Spleen (tissue), 7 donors: Measurements from ENCODE around the gene PRR14L.

DNA sequence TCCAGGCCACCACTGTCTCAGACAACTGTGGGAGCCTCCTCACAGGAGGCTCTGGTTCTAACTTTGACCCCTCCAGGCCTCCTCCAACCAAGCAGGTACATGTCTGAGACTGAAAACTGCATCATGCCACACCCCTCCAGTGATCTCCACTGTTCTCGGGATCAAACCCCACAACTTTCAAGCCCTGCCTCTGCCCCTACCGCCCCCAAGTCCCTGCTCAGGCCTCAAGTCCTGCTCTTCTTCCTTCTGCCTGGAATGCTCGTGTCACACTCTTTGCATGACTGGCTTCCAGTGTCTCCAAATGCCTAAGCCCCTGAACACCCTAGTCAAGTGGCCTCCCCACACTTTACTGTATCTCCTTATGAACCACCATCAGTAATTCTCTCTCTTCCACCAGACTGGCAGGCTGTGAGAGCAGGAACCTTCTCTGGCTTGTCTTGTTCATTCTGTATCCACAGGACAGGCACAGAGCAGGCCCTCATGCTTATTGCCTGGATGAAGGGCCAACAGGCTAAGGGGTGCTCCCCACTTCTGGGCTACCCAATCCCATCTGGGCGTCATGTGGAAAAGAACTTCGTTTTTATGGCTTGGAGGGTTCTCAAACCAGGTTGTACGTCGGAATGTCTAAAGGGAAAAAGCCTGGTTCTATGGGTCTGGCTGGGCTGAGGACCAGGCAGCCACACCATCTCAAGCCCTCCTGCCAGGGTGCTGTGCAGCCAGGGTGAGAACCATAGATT lies 41.2 kb downstream of the MORC2 start:
- PRO-cap, 4 experiments, result no peak in any of the 4 experiments
- RAMPAGE, long total RNA, 4 experiments, result no peak in any of the 4 experiments

GRCh38 chr22:30936242-30937335 lies 32.0 kb downstream of the MORC2 start:
- PRO-cap, 4 experiments, result no peak in any of the 4 experiments
- RAMPAGE, long total RNA, 4 experiments, result no peak in any of the 4 experiments

GRCh38 chr22:30961081-30961728 lies 7.4 kb downstream of the MORC2 start:
- PRO-cap, 4 experiments, result no peak in any of the 4 experiments
- RAMPAGE, long total RNA, 4 experiments, result no peak in any of the 4 experiments

- PRO-cap, 4 experiments, result no peak in any of the 4 experiments
- RAMPAGE, long total RNA, 4 experiments, result no peak in any of the 4 experiments
These were observed 2.6 kb upstream of the MORC2 start for GRCh38 chr22:30971014-30971783.

DNA sequence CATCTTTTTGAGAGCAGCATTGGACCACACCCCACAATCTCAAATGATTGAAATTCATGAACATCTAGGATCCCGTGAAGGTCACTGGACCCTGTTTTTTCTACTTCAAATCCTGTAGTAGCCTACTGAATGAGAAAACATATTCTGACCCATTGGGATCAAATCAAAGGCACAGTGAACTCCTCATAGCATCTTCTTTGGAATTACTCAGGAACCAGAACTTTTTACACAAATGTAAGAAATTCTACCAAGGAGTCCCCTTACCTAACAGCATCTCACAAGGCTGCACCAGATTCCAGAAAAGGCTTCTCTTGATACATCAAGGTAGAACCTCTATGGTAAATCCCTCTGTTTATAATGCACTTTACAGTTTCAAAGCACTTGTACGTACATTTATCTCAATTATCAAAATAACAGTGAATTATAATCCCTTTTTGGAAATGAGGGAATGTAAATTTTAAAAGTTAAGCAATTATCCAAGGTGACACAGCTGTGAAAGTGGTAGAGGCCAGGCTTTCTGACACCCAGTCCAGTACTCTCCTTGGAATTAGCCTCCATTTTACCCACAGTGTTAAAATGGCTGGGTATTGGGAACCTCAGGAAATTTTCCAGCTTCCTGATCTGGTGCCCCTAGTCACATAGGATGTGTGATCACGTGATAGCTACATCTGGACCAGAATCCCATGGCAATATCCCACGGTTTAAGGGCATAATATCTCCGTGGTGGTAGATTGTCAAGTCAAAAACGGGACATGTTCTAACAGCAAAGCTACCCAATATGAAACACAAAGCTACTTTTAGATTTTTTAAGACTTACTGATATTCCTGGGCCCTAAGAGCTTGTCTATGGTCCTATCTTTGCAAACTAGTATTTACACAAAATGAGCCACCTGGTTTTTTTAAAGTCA lies 4.9 kb upstream of the MORC2 start:
- PRO-cap, 4 experiments, result no peak in any of the 4 experiments
- RAMPAGE, long total RNA, 4 experiments, result no peak in any of the 4 experiments

DNA sequence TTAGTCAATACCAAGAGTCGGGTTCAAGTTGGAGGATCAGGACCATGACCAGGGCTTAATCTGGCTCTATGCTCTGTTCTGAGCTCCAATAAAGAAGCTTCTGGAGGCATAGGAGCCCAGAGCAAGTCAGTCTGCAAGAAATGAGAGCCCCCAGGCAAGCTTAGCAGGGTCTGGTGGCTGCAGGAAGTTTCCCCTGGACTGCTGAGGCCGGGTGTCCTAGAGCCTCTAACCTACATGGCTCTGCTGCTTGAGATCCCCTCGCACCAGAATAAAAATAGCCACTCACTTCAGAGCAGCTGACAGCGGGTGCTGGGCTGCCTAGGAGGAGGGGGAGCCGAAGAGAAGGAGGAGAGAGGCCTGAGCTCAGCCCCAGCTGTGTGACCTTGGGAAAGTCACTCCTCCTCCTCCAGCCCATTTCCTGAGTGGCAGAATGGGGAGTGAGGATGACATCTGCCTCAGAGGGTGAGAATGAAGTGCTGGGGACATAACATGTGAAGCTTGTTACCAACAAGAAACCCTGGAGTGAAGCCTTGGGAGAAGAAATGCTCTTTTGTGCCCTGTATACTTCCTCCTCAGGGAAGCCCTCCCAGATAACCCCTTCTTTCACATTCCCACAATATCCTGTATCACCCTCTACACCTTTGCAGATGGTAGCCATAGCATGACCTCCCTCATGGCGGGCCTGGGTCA lies 3.7 kb upstream of the INPP5J start:
- PRO-cap, 4 experiments, result peak in 1 of 4 experiments; most common plus-strand start position 458 of the sequence (in 1)
- RAMPAGE, long total RNA, 4 experiments, result no peak in any of the 4 experiments

DNA sequence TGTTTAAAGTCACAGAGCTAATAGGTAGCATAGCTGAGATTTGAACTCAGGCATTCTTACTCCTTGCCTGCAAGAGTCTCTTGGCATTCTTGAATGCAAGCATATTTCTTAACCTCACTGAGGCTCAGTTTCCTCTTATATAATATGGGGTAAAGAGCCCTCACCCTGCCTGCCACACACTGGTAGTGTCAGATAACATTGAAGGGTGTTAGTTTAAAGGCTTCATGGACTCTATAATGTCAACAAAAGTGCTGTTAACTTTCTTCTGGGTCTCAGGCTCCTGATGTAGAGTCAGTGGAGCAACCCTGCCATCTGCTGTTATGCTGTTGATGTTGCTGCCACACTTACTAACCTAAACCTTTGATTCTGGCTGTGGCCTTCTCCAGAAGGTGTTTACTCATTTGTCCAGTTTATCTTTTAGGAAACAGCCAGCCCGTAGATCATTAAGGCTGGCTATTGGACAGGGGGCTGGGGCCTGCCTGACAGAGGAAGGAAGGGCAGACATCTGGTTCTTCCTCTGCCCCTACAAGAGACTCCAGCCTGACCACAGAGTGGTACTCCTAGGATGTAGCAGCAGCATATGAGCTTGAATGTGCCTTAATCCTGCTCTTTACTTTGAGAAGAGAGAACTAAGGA lies 19.1 kb downstream of the LIMK2 start:
- PRO-cap, 4 experiments, result no peak in any of the 4 experiments
- RAMPAGE, long total RNA, 4 experiments, result no peak in any of the 4 experiments

GRCh38 chr22:31258889-31259304 lies 33.4 kb downstream of the PIK3IP1 start:
- PRO-cap, 4 experiments, result no peak in any of the 4 experiments
- RAMPAGE, long total RNA, 4 experiments, result no peak in any of the 4 experiments

- PRO-cap, 4 experiments, result no peak in any of the 4 experiments
- RAMPAGE, long total RNA, 4 experiments, result no peak in any of the 4 experiments
These were observed 9.2 kb downstream of the PIK3IP1 start for GRCh38 chr22:31283051-31283587.

DNA sequence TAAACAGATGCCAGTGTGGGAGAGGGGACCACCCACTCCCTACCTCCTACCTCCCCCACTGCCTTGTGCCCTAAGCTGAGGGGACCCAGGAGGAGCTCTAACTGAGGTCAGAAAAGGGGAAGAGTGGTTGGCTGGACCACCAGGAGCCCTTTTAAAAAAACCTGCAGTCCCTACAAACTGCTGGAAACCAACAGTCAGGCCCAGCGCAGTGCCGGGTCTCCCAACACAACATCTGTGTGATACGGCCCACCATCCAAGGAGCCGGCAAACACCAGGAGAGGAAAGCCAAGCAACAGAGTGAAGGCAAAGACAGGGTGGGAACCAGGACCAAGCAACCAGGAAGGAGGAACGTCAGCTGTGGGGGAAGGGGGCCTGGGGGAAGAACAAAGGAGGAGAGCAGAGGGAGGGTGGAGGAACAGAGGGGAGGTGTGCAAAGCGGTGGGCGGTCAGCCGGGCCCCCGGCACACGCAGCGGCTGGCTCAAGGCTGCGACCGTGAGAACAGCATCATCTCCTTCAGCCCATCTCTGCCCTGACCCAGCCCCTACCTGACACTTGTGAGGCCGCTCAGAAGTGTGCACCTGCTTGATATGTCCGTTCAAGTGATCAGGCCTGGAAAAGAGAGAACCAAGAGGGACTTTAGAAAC lies 3.7 kb downstream of the PATZ1 start:
- PRO-cap, 4 experiments, result no peak in any of the 4 experiments
- RAMPAGE, long total RNA, 4 experiments, result no peak in any of the 4 experiments

DNA sequence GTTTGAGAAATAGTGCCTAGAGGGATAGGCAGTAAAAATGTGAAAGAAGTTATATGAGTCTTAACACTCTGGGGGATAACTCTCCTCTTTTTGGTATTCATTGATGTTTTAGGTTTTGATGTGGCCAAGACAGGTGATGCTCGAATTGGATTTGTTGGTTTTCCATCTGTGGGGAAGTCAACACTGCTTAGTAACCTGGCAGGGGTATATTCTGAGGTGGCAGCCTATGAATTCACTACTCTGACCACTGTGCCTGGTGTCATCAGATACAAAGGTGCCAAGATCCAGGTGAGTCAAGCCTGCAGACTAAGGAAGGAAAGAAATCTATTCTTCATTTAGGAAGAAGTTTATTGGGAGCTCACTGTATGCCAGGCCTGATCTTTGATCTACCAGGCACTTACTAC lies 3.5 kb downstream of the DRG1 start:
- PRO-cap, 4 experiments, result no peak in any of the 4 experiments
- RAMPAGE, long total RNA, 4 experiments, result start-site peak on the plus strand in 1 of 4 experiments, centred at position 217 of the sequence, 24 reads per replicate

DNA sequence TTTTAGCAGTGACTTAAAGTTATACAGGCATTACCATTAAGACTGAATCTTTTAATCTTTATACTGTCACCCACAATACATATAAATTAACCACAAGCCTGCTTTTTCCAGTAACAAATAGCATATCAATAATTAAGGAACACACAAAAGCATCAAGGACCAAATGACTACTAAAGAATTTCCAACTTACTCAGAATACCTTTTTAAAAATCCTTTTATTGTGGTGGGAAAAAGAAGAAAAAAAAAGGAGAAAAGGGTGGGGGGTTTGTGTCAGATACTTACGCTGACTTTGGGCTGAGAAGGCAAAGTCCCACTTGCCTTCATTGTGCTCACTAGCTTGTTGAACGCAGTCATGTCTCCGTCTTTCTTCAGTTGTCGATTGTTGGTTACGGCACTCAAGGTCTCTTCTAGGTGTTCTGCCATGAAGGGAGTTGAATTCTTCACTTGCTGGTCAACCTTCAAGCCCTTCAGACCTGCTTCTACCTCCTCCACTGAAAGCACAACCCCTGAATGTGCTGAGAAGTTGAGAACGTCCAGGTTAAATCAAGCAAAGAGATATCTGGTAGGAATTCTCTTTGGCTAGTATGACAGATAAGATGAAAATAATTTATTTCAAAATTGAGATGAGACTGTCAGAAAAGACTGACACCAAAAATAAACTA lies 35.6 kb downstream of the EIF4ENIF1 start:
- PRO-cap, 4 experiments, result no peak in any of the 4 experiments
- RAMPAGE, long total RNA, 4 experiments, result no peak in any of the 4 experiments

DNA sequence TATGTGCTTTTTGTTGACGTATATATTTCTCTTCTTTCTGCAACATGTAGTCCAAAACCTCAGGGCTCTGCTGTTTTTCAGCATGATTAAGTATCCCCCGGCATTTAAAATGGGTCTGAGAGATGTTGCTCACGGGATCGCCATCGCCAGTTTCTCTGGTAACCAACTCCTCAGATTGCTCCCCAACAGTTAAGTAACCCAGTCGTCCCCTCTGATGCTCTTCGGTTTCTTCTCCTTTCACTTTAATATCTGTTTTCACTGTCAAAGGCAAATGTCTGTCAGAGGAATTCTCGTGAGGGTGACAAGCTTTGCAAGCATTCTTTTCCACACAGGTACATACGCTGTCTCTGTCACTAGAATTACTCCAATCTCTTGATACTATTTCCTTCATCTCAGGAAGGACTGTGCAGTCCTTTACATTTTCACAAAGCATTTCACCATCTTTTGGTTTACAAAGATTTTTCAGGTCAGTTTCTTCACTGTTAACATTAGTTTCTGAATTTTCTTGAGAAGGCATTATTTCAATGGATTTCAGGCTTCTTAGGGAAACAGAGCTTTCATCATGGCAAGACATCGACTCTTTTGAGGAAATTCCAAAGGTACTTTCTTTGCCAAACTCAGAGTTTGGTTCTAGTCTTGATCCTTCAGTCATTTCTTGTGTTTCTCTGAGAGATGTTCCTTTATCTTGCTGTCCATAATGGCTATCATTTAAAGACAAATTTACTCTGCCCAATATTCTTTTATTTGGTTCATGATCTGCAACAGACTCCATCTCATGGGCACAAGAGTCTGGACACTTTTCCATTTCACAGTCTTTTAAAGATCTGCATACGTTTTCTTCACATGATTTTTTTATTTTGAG lies 36.1 kb downstream of the PRR14L start:
- PRO-cap, 4 experiments, result peak in 1 of 4 experiments; most common minus-strand start position 154 of the sequence (in 1)
- RAMPAGE, long total RNA, 4 experiments, result no peak in any of the 4 experiments

- PRO-cap, 4 experiments, result peak in 4 of 4 experiments; most common plus-strand start chr22:31750317 (in 2); most common minus-strand start chr22:31750132 (in 4)
- RAMPAGE, long total RNA, 4 experiments, result start-site peak on the minus strand in 4 of 4 experiments, at chr22:31749787-31750129 at its widest, 17 to 240 reads per replicate
These were observed at the start of gene PRR14L for GRCh38 chr22:31749496-31750638. Gene PRR14L, minus strand, starts transcription at chr22:31750132.

DNA sequence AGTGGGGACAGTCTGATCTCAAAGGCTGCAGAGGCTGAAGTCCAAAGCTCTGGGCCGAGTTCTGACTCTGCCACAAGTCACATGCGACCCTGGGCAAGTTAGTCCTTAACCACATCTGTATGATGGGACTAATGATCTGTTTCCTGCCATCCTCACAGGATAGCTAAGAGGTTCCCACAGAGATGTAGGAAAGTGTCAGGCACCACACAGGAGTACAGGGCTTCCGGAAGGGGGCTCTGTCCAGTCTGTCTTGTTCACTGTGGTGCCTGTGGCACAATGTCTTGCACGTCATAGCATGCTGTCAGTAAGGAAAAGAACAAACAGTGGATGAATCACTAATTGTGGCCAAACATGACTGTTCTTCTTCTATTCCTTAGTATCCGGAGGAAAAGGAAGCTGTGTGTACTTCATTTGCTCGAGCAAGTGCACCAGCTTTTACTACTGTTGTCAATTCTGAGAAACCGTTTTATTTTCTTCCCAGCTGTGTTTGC lies 73.5 kb upstream of the YWHAH start:
- PRO-cap, 4 experiments, result no peak in any of the 4 experiments
- RAMPAGE, long total RNA, 4 experiments, result no peak in any of the 4 experiments

DNA sequence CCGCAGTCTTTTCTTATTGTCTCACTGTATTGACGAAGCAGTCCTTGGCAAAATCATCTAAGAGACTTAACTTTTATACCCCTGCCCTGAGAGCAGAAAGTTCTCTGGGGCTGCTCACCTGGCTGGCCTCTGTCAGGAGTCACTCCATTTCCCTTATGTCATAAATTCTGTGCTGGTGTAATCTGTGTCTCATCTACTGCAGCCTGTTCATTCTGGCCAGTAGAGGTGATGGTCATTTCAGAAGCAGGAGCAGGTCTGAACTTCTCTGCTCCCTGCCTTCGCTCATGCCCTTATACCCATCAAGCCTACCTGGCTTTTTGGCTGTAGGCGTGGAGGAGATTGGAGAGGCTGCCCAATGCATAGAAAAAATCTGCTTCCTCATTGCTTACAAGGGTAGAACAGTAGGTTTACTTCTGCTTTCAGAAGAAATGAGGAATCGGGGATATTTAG lies 73.0 kb upstream of the YWHAH start:
- PRO-cap, 4 experiments, result no peak in any of the 4 experiments
- RAMPAGE, long total RNA, 4 experiments, result no peak in any of the 4 experiments

DNA sequence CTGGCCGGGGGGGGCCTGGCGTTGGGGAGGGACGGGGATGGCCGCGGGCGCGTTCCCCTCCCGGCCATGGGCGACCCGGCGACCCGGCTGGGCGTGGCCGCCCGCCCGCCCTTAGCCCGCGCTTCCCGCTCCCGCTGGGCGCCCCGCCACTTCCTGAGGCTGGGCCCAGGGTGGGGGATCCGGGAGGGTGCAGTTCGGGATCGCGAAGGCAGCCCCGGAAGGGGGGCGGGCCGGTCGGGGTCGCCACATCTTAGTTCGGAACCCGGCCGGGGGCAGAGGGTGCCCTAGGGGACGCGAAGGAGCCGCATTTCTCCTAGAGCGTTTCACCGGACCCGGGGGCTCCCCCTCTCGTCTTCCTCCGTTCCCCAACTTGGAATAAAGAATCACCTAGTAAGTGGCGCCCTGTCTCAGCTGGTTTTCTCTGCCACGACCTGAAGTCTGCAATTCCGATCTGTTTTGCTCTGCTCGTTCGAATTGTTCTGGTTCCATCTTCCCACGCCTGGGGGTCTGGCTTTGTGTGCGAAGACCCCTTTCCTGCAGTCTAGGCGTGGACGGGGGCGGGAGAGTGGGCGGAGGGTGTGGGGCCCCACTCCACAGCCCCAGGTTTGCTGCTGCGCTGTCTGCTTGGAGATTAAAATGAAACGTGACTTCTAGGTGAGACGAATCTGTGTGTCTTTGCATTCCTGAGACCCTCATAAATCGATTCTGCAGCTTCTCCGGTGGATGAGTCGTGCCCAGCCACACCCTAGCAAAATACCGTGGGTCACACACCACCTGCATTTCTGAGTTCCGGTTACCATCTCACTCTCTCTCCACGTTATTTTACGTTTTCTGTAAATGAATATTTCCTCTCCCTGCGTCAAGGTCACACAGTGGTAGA lies 751 bp downstream of the YWHAH start:
- PRO-cap, 4 experiments, result peak in 4 of 4 experiments; most common plus-strand start position 211 of the sequence (in 4); most common minus-strand start position 68 of the sequence (in 3)
- RAMPAGE, long total RNA, 4 experiments, result start-site peak on the minus strand in 1 of 4 experiments, centred at position 770 of the sequence, 29 reads per replicate

GRCh38 chr22:31945726-31946012 lies 1.3 kb downstream of the YWHAH start:
- PRO-cap, 4 experiments, result no peak in any of the 4 experiments
- RAMPAGE, long total RNA, 4 experiments, result no peak in any of the 4 experiments

- PRO-cap, 4 experiments, result no peak in any of the 4 experiments
- RAMPAGE, long total RNA, 4 experiments, result no peak in any of the 4 experiments
These were observed 19.6 kb downstream of the YWHAH start for GRCh38 chr22:31963688-31964516.

- PRO-cap, 4 experiments, result peak in 1 of 4 experiments; most common minus-strand start chr22:32176342 (in 1)
- RAMPAGE, long total RNA, 4 experiments, result no peak in any of the 4 experiments
These were observed 16.9 kb upstream of the C22orf42 start for GRCh38 chr22:32175884-32176566.